Measurements from ENCODE around the gene CASS4.

DNA sequence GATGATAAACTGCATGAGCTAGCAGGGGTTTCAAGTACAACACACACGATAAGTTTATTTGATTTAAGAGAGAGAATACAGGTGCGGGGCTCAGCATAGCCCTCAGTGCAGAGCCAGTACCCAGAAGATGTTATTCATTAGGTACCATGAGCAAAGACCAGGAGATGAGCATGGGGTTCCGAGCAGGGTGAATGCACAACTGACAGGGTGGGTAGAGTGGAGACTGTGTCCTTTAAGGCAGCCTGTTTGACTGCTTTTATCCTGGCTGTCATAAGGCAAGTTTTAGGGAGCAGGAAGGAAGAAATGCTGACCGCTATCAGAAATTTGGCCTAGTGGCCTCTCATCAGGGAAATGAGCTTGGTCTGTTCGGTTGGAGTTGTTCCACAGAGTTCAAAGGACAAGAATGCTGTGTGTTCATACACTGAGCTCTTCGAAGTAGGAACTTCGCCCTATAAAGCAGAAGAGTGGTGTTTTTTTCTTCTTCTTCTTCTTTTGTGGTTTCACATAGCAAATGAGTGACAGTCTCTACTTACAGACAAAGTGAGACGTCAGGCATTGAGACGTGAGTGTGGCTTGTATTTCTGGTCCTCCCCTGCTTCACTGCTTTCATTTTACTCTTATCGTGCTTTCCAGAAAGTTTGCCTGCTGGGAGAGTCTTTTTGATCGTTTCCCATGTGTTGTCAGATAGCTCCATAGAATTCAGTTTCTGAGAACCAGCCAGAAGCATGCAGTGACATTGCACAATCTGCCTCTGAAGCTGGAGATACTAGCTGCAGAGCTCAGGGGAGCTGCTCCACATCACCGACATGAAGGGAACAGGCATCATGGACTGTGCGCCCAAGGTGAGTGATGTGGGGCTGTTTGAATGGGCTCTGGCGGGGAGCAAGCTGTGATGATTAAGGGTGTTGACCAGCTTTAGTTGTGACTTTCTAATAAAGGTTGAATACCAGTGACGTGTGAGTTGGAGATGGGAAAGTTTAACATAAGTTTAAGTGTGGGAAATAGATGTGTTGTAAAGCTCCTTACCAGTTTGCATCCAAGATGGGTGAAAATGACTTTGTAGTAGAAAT is at the start of gene CASS4:
Gene CASS4, plus strand, starts transcription at position 608 of the 1,070 bp plus-strand sequence.
- RRBS, result no CpG with 5 or more reads among the region's 15 CpGs

GRCh38 chr20:56706752-56707564 is 77.9 kb downstream of the TFAP2C start:
- RRBS, result 77% methylated on average over 2 of the region's 12 CpGs

DNA sequence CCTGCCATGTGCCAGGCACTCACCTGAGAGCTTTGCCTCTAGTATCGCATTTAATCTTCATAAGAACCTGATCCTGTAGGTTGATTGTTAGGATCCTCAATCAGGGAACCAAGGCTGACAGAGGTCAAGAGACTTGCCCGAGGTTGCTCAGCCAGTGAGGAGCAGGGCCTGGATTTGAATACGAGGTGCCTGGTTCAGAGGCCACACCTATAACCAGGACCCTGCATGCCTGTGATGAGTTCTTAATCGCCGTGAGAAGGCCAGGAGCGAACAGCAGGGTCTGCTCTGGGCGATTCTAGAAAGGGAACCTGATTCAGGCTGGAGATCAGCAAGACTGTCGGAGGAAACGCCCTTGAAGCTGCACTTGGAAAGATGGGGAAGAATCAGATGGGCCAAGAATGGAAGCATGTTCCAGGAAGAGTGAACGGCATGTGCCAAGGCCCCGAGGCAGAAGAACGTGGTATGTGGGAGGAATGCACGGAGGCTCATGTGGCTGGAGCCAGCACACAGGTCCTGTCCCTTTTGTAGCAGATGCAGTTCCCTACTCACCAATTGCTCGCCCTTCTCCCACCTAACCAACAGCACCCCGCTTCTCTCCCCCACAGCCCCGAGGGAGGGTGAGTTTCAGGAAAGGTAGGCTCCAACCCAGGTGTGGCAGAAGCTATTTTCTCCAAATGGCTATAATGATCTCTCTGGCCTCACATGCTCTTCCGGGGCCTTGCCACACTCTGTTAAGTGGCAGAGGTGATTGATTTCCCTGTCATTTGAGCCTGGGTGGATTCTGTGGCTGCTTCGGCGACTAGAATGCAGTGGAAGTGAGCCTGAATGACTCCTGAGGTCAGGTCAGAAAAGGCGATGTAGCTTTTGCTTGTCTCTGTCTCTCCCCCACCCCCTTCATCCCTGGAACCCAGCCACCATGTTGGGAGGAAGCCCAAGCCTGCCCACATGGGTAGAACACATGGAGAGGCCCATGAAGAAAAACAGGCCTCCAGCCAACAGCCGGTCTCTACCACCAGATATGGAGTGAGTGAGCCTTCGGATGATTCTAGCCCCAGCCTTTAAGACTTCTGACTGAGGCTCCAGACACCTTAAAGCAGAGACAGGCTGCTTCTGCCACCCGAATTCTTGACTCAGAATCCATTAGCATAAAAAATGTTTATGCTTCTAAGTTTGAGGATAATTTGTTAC is 180.7 kb downstream of the TFAP2C start:
- RRBS, result no CpG with 5 or more reads among the region's 23 CpGs

GRCh38 chr20:56815724-56816249 is 186.7 kb downstream of the TFAP2C start:
- RRBS, result no CpG with 5 or more reads among the region's 7 CpGs

DNA sequence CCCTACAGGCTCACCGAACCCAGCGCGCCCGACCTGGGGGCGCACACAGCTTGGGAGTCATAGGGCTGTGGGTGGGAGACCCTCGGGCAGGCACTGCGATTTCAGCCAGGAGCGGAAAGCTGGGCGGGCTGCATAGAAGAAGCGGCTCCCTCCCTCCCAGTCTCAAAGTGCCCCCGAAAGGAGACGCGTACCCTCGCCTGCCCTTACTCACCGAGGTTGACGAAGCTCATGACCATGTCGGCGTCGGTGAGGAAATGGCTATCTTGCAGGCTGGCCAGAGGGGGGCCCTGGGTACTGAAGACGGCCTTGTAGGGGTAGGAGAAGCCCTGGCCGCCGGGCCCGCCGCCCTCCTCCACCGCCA is 967 bp downstream of the BMP7 start:
- RRBS, result no CpG with 5 or more reads among the region's 25 CpGs

GRCh38 chr20:57371446-57372120 is 19.6 kb upstream of the RBM38 start:
- RRBS, result no CpG with 5 or more reads among the region's 8 CpGs

DNA sequence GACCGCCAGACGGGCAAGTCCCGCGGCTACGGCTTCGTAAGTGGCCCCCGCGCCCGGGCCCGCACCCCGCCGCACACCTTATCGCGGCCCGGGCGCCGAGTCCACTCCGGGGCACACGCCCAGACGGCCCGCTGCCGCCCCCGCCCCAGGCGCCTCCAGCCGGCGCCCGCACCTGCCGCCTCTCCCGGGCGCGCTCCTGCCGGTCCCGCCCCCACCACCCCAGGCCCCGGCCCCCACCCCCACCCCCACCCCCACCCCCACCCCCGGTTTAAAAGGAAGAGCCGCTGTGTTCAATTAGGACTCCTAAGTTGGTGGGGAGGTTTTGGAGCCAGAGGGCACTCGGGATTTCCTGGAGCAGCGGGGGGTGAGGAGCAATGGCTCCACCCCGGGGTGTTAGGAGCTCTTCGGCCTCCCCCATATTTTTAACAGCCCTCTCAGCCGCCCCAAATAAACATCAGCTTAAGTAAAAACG is 623 bp downstream of the RBM38 start:
- RRBS, result under 1% methylated on average over 15 of the region's 42 CpGs

DNA sequence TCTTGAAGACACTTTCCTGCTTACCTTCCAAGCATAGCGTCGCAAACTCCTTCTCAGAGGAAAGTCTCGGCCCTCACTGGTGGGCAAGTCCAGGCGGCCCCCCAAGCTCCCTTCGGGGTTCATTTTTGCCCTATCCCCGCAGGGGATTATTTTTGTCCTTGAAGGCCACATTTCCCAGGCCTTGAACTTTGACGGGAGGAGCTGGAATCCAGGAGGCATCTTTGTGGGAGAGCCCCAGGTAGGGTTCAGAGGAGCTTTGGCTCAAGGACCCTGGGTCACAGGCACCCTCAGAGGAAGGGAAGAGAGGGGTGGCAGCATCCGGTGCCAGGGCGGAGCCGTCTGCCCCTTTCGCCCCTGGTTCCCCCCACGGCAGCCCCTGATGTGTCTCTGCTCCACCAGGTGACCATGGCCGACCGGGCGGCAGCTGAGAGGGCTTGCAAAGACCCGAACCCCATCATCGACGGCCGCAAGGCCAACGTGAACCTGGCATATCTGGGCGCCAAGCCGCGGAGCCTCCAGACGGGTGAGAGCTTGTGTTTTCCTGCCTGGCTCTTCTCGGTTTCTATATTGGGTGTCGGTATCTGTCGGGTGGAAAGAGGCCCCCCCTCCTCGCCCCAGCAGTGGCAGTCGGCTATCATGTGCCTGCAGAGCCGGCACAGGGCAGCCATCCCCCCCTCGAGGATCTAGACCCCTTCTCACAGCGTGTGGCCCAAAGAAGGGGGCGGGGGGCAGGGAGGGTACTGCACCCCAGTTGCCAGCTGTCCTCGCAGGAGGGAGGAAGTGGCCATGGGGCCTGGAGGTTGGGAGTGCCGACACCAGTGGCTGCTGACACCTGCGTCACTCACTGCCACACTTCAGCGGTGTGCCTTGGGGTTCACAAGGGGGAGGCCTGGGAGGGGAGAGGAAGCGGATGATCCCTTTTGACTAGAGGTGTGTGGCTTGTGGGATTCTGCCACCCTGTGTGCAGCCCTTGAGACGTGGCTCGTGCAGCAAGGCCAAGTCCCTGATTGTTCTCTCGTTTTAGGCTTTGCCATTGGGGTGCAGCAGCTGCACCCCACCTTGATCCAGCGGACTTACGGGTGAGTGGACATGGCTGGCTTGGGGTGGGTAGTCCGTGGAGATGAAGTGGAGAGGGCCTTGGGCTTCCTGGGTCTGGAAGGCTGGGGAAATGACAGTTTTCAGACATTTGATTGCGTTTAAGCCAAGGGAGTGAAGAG is 1.5 kb downstream of the RBM38 start:
- RRBS, result 76% methylated on average over 6 of the region's 45 CpGs

DNA sequence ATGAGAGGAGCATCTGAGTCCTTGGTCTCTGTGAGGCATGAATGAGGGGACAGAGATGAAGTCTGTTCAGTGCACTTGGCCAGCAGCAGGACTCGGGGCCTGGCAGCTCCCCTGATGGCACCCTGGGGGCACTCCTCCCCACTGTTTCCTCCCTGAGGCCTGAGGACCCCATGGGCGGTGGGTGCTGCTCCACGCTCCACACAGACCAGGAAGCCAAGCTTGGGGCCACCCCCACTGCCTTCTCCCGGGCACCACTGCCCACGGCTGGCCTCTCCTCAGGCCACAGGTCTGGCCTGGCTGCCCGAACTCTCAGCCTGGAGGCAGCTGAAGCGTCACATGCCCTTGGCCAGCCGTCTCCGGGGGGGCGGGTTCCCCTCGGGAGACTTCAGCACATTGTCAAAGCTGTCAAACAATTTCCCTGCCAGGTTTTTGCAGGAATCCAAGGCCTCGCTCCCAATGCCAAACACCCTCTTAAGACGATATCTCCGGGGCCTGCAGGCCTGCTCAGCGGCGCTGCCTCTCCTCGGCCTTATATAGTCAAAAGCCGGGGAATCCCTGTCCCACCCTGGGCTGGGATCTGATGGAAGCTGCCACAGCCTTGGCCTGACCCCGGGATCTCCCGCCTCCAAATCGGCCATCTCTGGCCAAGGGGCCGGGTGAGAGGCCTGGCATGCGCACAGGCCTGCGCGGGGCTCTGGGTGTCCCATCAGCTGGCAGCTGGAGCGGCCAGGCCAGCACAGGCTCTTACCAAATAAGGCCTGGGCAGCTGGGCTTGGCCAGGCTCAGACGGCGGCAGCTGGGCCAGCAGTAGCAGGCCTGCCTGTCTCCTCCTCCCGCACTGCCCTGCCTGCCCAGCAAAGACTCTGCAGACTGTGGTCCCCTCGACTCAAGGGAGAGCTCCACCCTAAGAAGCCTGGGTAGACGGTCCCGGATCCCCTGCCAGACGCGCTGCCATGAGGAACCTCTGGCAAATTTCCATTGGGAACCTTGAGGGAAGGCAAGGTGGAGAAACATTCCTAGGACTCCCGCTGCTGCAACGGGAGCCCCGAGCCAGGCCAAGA is 49.7 kb downstream of the RBM38 start:
- RRBS, result 23% methylated on average over 13 of the region's 37 CpGs

GRCh38 chr20:57441595-57441942 is 50.4 kb downstream of the RBM38 start:
- RRBS, result no CpG with 5 or more reads among the region's 8 CpGs

DNA sequence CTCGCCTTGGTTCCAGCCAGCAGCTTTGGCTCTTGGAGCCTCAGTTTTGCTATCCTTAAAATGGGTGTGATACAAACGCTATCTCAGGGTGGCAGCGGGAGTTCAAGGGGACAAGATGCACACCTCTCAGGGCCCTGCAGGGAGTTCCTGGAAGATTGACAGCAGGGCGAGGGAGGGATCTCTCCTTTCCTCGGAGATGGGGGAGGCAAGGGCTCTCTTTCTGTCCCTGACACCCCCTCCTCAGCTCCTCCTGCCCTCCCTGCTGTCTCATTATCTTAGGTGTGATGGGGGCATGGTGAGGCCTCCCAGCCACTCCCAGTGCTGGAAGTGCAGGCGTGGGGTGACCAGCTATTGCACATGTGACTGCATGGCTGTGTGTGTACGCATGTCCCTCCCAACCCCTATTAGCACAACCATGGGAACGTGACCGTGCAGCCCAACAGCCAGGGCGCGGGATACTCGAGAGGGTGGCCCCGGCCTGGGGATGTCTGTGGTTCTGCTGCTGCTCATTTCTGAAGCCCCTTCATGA is 50.8 kb downstream of the RBM38 start:
- RRBS, result no CpG with 5 or more reads among the region's 13 CpGs

DNA sequence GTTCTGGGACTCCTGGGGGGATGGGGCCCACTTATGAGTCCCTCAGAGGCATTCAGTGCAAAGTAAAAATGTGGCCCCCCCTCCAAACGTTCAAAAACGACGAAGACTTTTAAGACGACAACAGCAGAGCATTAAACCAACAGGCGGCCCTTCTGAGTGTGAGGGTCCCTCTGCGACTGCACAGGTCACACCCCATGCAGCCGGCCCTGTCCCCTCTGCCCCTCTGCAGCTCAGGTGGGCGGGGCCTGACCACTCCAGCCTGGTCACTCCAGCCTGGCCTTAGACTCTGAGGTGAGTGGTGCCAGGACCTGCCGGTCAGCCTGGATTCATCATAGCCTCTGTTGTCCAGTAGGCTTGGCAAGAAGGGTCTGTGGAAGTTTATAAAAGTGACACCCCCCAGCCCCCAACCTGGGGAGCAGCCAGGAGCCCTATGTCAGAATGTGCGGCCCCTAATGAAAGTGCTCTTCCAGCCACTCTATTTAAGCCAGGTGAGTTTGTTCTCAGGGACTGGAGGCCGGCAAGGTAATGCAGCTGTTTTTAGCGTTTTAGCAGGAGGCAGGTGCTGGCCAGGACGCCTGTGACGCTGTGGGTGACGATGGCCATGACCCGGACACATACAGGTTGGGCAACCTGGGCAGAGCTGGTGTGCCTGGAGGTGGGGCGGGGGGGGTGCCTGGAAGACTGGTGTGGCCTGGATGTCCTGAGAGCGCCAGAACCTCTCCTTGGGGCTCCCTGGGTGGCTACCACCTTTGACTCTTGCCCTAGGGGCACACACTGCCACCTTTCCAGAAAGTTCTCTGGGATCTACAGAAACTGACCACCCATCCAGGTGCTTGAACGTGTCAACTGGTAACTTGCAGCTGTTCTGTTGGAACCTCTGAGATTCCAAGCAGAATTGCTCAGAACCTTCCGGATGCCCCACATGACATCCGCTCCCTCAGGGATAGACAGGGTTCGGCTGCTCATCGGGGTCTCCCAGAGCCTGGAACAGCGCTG is 51.6 kb downstream of the RBM38 start:
- RRBS, result 84% methylated on average over 6 of the region's 24 CpGs

DNA sequence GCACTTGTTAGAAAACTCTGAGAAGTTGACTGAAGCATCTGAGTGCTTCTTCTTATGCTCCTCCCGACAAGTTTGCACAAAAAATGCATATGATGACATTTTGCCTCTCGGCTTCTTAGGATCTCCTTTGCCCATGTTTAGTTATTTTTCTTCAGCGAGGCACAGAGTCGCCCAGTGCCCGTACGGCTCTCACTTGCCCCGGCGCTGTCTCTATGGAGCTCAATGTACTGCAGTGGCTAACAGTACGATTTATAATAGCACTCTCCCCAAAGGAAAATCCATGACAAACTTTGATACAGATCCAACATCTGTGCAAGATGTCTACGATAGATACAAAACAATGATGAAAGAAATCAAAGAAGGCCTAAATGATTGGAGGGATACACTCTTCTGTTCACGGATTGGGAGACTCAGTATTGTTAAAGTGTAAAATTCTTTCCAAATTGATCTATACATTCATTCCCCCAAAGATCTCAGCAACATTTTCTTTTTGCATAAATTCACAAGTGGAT is 36.0 kb downstream of the CTCFL start:
- RRBS, result no CpG with 5 or more reads among the region's 11 CpGs

DNA sequence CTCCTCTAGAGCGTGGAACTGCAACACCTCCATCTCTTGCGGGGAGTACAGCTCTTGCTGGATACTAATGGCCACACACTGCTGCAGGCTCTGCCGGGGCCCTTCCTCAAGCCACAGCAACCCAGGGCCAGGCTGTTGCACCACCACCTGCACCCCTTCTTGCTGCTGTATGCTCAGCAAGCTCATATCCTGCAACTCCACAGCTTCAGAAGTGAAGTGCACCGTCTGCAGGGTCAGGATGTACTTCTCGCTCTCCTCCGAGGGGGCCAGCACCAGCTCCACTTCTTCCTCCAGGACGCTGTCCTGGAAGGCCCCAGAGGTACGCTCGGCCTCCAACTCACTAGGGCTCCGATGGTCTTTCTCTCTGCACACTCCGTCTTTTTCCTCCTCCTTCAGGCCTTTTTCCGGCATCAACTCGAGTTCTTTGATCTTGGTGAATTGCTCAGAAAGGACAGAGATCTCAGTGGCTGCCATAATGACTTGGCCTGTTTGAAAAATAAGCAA is 1.2 kb downstream of the CTCFL start:
- RRBS, result no CpG with 5 or more reads among the region's 13 CpGs

GRCh38 chr20:57536622-57537708 is 12.0 kb upstream of the CTCFL start:
- RRBS, result no CpG with 5 or more reads among the region's 4 CpGs

- RRBS, result no CpG with 5 or more reads among the region's 11 CpGs
These were observed 6.4 kb downstream of the PCK1 start for GRCh38 chr20:57567158-57567838.

DNA sequence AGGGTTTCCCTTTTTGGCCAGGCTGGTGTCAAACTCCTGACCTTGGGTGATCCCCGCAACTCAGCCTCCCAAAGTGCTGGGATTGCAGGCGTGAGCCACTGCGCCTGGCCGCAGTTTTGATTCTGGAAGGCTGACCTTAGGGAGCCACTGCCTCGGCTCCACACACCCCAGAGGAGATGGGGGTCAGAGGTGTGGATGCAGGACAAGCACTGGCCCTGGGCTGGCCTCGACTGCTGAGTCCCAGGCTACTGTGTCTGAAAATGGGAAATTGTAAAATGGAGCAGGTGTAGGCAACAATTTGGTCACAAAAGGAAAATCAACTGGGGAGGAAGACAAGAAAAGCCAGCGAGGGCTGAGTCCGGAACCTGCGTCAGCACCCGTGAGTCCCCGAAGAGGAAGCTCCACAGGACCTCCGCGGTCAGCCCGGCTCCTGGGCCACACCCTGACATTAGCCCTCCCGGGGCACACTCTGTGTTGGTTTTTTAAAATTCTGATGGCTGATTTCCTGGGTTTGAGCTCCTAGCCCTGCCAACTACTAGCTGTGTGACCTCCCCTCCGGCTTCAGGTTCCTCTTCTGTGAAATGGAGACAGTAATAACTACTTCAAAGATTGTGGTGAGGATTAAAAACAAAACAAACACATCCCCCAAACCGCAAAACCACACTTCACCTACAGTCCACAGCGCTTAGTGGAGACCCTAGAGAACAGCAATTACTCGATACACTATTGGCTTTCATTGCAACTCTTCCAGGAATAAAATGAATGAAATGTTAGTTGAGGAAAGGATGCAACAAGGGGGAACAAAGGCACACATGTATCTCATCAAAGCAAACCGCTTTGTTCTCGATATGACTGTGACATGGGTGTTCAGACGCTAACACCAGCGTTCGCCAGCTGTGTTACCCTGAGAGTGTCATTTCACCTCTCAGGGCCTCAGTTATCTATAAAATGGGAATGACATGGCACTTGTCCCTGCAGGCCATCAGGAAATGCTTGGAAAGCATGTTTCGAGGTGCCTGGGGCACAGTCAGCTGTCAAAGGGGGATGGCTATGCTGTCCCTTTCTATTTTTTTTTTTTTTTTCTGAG is 1.1 kb downstream of the ZBP1 start:
- RRBS, result 66% methylated on average over 9 of the region's 25 CpGs

DNA sequence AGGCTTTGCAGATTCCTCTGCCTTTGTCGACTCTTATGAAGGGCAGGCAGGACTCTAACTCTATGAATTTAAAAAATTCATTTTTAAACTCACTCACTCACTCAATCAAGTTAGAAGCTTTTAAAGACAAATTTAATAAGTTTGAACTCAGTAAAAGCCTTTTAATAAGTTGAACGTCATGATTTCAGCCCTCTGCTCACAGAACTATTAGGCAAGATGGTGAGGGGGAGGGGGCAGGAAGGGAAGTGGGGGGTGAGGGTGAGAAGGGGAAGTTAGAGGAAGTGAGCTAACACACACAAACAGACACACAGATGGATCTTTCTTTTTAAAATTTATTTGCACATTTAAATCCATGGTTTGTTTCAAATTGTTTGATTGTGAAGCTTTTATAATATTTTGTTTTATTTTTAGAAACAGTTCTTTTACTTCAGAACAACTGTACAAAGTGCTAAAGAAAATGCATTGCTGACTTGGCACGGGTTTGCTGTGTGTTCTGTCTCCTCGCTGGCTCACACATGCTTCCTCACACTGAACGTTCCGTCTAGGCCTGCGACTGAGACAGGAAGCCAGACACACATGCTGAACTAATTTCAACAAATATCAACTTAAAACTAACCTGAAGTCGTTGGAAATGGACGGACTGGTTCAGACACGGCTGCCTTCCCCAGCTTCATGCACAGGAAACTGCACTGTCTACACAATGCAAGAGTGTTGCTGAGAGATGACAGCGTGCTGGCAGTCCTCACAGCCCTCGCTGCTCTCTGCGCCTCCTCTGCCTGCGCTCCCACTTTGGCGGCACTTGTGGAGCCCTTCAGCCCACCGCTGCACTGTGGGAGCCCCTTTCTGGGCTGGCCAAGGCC is 7.9 kb upstream of the ZBP1 start:
- RRBS, result no CpG with 5 or more reads among the region's 16 CpGs

GRCh38 chr20:57702689-57703251 is 7.0 kb downstream of the PMEPA1 start:
- RRBS, result no CpG with 5 or more reads among the region's 11 CpGs

DNA sequence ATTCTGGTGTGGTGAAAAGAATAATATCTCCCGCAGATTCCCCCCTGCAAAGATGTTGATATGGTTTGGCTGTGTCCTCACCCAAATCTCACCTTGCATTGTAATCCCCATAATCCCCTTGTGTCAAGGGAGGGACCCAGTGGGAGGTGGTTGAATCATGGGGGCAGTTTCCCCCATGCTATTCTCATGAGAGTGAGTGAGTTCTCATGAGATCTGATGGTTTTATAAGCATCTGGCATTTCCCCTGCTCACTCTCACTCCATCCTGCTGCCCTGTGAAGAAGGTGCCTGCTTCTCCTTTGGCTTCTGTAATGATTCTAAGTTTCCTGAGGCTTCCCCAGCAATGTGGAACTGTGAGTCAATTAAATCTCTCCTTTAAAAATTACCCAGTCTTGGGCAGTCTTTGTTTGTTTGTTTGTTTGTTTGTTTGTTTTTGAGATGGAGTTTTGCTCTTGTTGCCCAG is 58.8 kb upstream of the PMEPA1 start:
- RRBS, result no CpG with 5 or more reads among the region's 1 CpG

All from BE2C (cell line).